Skeletal muscle satellite cell (primary cell): ENCODE measurements around the genes LTN1, CLDN17, CLDN8, KRTAP13-3, KRTAP19-1, KRTAP19-6, KRTAP7-1 and SCAF4.

DNA sequence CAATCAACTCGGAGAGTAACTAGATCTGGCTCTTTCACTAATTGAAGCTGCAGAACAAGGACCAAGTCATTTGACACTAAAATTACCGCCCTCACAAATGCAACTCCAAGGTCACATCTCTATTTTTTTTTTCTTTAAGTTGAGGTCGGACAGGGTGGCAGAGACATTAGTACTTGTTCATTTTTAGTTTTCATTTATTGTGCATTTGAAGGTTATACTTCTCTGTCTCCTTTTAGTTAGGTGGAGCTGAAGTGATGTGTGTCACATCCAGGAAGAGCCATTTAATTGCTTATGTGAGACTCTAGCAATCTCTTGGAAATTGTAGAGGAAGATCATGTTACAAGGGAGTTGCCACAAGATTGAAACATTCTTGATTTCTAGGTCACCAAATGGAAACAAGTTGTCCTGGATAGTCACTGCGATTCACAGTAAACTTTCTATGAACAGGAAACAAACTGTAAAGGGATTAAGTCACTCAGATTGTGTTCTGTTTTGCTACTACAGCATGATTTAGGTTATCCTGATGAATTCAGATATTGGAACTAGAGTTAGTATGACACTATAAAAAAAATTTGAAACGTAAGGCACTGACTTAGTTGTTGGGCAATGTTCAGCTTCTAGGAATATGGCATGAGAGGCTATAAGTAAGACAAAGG, 138.2 kb upstream of the ADAMTS5 start:
- CAGE, long polyA plus RNA, result no peak

DNA sequence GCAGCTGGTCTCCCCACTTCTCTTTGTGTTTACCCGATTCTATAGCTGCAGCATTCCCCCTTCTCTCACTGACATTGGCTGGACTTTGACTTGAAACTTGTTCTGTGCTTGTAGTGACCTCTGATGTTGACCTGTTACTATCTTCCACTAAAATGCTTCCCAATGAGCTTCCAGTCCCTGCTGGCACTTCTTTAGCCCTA, 545.8 kb downstream of the N6AMT1 start:
- CAGE, long polyA plus RNA, result no peak

DNA sequence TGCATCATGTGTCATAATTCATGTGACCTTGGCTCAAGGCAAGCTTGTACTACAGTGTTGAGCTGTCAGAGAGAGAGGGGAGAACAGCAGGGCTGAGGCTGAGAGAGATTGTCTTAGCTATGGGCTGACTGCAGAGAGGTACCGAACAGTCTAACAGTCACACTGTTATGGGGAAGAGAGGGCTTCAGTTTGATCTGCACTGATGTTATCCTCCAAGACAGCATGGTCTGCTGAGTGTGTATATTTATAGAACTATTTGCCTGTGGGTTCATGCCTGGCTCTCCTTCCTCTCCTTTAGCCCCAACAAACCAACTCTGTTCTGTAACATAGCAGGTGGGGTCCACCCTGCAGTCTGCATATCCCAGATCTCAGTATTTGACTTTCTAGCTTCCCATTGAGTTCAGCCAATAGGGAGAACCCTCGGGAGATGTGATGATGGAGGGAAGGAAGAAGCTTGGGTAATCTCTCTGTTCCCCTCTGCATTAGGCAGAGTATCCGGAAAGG, 411.2 kb downstream of the N6AMT1 start:
- CAGE, long polyA plus RNA, result no peak

- CAGE, long polyA plus RNA, result no peak
Measured at GRCh38 chr21:28690798-28691463, 194.2 kb downstream of the N6AMT1 start.

GRCh38 chr21:28992519-28993298, at the start of gene LTN1:
LTN1 (minus strand) TSS chr21:28992877.
- CAGE, long polyA plus RNA, result no peak

DNA sequence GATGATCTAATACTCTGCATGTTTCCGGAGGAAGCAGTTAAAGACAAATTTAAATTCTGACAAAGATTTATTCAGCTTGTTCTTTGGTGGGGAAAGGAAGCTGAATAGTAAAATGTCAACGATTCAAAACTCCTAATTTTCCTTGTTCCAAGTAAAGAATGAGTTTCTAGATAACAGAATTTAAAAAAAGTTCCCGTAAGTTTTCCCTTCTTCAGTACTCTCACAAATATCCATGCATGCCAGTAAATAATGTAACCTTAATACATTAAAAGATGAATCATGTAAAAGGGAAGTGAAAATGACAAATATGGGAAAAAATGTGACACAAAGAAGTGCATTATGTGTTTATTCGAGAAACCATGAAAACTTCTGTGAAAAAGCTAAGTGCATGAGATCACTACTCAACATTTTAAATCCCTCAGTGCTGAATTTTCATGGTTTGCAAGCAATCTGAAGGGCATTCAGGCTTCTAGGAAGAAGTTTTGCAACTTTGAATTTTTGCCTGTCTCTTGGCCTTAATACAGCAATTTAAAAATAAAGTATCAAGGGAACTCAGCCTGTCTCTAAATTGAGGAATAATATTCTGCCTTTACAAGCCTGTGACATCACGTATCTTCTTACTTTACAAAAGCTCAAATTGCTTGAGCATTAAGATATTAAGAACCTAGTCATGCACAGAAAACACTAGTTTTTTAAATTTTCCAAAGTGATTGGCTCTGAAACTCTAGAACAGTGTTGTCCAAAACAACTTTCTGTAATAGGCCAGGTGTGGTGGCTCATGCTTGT, 78.2 kb downstream of the MAP3K7CL start:
- CAGE, long polyA plus RNA, result no peak

DNA sequence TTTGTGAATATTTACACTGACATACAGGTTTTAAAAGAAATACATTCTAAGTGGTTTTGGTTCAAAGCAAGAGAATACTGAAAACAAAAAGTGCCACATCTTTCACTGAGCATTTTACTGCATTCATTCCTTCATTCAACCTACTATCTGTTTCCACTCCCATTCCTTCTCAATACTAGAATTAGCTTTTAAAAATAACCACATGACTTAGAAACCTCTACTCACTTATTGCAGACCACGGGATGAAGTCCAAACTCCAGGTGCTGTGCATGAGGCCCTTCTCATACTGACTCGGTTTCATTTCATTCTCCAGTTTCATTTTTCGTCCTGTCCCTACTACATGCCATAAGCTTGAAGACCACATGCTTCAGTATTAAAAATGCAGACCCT, 2.3 kb upstream of the BACH1 start:
- CAGE, long polyA plus RNA, result no peak

- CAGE, long polyA plus RNA, result no peak
Measured at GRCh38 chr21:29449292-29450035, 150.7 kb downstream of the BACH1 start.

GRCh38 chr21:30166717-30166924, at the start of gene CLDN17:
CLDN17 (minus strand) TSS chr21:30166805.
- CAGE, long polyA plus RNA, result no peak

DNA sequence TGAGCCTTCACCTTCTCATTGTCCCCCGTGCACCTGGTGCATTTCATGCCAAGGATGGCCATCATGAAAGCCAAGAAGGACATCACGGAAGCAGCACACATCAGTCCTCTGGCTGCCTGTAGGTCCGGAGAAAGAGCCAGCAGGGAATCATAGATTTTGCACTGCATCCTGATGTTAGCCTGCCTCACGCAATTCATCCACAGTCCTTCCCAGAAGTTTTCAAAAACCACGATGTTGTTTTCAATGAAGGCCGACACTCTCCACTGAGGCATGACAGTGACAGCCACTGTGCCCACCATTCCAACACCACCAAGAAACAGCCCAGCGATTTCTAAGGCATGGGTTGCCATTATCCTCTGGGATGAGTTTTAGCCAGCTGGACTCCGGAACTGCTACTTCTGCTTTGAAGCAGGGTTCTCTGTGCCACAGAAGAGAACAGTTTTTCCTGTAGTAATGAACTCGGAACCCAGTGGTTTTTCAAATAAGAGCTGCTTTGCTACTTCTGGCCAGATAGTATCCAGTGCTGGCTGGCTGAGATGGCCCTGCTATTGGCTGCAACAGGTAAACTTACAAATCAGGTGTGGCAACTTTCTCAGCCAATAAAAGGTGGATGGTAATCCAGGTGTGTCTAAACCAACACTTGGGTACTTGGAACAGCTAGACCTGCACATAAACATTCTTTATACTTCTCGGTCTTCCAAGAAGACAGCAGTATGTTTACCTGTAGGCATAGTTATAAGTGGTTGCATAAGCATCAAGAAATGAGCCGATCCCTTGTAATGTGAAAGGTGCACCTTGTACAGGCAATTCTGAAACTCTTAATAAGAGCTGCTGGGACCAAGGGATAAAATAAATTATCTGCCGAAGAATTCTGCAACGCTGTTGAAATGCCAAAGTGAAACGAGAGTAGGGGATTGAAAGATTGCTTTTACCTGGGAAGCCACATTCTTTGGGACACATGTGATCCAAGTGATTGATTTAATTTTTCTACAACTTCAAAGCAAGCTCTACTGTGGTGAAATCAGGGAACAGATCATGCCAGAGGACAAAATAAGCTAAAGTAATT, at the start of gene CLDN8:
Gene CLDN8 (minus strand): TSS at position 522 of the 1,066 bp plus-strand sequence.
- CAGE, long polyA plus RNA, result no peak

DNA sequence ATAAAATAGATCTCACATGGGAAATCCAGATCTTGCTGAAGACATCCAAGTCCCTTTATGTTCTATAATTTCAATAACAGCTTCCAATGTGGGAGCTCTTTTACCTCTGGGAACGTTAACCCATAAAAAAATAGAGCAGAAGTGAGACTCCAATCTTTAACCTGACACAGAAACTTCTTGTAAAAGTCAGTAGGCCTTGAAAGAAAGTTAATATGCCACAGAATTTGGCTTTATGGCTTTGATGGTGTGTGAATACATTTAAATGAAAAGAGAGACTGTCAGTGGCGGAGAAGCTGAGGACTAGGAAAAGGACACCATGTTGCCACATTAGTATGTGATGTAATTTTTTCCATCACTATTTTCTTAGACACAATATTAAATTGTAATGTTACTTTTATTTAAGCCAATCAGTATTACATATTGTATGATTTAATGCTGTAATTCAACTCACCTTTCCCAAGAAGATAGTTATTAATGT, 17.4 kb upstream of the CLDN8 start:
- CAGE, long polyA plus RNA, result no peak

DNA sequence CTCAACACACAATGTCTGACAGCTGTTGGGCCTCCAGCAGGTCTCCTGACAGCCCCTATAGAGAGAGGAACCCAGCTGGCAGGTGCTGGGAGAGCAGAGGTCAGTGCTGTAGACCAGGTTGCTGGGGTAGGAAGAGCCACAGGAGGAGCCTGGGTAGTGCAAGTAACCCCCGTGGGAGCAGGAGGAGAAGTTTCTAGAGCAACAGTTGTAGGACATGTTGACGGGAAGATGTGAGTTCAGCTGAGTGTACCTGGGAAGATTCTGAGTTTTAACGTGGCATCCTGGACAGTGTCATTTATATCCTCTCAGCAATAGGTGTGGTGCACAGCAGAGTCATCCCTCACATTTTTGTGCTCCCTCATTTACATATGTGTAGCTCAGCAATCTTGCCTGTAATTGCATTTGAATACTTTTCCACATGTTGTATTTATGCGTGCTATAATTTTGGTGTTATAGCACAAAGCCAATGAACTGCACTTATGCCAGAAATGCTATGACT, at the start of gene KRTAP13-3:
Gene KRTAP13-3 (minus strand): TSS at position 230 of the 499 bp plus-strand sequence.
- CAGE, long polyA plus RNA, result no peak

DNA sequence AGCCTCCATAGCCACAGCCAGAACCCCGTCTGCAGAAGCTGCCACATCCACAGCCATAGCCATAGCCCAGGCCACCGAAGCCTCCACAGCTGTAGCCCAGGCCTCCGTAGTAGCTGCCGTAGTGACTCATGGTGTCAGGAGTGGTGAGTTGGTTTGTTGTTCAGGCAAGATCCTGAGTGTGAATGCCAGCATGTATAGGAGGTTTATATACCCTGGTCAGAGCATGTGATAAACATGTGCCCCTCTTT, at the start of gene KRTAP19-1:
Gene KRTAP19-1 (minus strand): TSS at position 180 of the 248 bp plus-strand sequence.
- CAGE, long polyA plus RNA, result no peak

- CAGE, long polyA plus RNA, result no peak
Measured at GRCh38 chr21:30541738-30542282, at the start of gene KRTAP19-6. KRTAP19-6 (minus strand) TSS chr21:30541864.

DNA sequence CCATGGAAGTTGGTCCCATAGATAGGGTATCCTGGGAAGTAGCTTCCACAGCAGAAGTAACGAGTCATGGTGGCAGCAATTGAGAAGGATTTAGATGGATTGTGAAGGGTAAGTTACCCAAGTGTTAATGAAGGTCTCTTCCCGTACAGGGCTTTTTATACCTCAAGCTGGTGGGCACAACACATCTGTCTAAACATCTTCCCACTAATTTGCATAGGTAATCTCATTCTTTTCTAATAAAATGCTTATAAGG, at the start of gene KRTAP7-1:
Gene KRTAP7-1 (minus strand): TSS at position 129 of the 253 bp plus-strand sequence.
- CAGE, long polyA plus RNA, result no peak

DNA sequence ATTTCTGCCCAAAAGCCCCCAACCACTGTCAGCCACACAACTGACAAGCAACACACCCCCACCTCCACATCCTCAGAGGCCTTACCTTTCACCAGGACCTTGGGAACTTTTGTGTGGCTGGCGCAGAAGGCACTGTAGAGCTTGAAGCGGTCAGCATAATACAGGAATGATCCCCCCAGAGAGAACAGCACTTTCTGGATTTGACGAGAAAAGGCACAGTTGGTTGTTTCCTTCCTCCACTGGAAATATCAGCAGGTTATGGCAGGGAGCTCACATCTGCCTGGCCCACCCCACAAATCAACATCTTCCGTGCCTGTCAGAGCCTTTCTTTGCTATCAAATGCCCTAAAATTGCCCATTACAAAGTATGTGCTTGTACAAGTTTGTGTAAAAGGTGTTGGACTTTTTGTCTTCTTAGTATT, 108.5 kb upstream of the KRTAP19-8 start:
- CAGE, long polyA plus RNA, result no peak

DNA sequence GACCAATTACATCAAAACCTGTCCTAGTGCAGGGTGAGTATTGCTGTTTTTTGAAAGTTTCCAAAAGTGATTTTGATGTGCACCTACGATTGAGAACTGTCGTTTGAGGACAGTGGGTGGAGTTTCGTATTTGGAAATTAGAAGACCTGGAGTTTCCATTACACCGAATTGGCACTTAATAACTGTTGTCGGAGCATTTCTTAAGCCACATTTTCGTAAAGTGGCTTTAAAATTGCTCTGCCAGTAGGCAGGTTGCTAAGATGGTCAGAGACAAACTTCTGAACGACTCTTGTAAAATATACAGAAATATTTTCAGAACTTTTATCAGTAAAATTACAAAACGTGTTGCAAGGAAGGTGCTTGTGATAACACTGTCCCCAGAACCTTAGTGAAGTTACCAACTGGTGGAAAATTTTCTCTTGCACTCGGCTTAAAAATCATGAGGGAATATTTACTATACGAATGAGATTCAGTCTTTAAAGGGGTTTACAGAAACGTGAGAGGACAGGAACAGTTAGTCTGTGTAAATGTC, 1.2 kb downstream of the SOD1 start:
- CAGE, long polyA plus RNA, result no peak

DNA sequence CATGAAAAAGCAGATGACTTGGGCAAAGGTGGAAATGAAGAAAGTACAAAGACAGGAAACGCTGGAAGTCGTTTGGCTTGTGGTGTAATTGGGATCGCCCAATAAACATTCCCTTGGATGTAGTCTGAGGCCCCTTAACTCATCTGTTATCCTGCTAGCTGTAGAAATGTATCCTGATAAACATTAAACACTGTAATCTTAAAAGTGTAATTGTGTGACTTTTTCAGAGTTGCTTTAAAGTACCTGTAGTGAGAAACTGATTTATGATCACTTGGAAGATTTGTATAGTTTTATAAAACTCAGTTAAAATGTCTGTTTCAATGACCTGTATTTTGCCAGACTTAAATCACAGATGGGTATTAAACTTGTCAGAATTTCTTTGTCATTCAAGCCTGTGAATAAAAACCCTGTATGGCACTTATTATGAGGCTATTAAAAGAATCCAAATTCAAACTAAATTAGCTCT, 9.0 kb downstream of the SOD1 start:
- CAGE, long polyA plus RNA, result start-site peak on the minus strand centred at position 100 of the sequence, 179 bp wide, 378 and 430 reads in 2 replicates

DNA sequence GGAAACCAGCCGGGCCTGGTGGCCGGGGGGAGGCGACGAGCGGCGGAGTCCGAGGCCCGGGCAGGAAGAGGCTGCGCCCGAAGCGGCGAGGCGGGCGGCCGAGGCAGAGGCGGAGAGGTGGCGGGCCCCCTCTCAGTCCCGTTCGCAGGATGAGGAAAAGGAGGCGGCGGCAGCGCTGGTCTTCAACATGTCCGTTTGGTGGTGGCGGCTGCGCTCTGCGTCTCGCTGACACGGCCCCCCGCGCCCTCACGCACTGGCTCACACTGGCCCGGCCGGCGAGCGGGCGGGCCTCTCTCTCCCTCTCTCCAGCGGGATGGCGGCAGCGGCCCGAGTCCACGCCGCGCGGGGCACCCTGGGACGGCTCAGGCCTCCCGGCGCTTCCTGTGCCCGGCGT, at the start of gene SCAF4:
Gene SCAF4 (minus strand): TSS at position 354 of the 394 bp plus-strand sequence.
- CAGE, long polyA plus RNA, result no peak

DNA sequence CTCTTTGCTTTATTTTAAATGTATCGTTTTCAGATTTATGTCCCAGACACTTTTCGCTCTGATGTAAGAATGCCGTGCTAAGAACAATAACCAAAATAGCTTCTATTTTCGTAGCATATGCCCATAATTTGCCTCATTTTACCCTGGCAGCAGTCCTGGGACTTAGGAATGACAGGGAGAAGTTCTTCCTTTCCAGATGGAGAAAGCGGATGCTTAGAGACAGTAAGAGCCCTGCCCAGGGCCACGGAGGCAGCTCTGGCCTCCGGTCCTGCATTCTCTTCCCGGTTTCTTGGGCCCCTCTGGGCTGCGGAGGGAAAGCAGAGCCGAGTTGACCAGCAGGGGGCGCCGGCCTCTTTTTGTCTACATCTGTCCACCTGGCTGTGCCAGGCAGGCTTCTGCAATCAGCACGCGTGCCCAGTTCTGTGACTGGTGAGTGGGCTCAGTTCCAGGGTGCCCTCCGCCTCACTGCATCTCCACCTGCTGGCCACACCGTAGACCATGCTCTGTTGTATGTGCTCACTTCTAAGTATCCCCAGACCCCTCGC, 6.9 kb upstream of the HUNK start:
- CAGE, long polyA plus RNA, result no peak